Peritoneum (tissue), 1 donor: ENCODE measurements around a stretch of chr7.

GRCh38 chr7:131419462-131420547, 92.1 kb downstream of the MKLN1 start:
- PRO-cap, result no peak

DNA sequence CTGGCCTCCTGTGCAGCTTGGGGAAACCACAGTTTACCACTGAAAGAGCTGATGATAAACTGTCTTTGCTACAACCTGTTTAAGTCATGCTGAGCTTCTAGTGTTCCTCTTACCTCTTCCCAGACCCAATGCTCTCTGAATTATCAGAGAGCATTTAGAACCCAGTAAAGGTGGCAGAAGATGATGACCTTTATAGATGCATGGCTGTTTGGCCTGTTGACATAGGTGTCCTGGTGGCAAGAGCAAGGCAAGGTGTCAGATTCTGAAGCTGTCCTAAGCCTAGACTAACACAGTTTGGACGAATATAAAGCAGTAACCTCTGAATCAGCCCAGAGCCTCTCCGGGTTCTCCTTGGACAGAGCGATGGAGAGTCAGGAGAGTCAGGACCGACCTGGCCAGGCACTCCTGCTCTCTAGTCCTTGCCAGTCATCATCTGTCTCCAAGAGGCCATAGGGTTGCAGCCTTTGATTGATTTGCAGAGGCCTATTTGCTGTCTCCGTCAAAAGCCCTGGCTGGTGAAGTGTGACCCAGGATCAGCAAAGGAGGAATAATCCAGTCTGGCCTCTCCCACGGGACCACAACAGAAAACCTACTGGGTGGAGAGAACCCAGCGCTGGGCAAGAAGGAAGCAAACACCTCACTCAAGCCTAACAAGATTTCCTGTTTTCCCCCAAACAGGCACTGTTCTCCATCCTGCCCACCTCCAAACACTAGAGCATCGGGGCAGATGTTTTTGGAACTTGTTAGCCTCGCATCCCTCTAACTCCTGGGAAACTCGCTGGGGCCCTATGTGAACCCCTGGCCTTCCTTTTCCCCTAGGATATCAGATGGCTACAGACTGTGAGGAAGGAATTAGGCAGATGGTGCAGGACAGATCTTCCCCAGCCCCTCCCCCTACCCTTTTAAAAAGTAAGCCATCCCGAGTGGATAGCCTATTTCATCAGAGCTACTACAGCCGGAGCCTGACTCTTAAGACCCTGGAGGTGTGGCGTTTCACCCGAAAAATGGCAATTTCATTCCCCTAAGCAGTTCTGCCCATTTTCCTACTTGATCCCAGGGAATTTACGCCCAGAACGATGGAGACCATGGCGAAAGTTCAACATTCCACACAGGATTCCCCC, 54.5 kb downstream of the PODXL start:
- PRO-cap, result no peak

DNA sequence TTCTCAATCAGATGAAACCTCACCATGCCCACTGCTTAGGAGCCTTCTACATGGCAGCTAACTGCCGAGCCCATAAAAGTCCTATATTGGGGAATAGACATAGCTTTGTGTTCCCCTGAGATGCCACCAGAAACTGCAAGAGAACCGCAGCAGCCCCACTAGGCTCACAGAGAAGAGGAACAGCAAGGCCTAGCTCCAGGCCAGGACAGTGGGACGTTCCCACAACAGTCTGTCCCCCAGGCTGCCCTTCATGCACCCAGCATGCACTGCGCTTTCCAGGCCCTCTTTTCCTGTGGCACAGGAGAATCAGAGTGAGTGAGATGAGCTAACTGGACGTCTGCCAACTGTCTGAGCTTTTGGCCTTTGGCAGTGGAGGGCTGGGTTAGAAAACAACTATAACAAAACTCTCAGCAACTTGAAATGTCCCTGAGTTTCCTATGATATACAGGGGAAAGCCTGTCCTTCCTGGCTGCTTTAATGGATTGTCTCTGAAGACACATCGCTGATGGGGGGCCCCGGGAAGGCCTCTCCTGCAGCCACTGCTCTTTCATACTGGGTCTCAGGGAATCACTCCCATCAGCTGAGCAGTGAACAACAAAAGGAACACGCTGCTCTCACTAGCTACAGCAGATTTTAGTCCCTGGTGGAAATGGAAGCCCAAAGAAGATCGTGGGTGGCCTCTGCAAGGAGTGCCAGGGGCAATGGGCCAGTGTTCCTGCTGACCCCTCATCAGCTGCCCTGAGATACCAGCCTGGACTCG, 53.5 kb downstream of the PODXL start:
- PRO-cap, result no peak

- PRO-cap, result no peak
Observed at GRCh38 chr7:131509331-131509896, 47.0 kb downstream of the PODXL start.

DNA sequence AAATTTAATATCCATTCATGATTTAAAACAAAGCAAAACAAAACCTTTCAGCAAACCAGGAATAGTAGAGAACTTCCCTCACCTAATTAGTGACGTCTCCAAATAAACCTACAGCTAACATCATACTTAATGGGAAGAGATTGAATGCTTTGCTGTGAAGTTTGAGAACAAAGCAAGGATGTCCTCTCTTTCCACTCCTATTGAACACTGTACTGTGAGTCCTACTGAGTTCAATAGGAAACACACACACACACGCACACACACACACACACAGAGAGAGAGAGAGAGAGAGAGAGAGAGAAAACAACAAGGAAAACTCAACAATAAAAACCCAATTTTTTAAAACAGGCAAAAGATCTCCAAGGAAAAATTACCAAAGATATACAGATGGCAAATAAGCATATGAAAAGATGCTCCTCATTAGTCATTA, 32.3 kb downstream of the PODXL start:
- PRO-cap, result no peak

DNA sequence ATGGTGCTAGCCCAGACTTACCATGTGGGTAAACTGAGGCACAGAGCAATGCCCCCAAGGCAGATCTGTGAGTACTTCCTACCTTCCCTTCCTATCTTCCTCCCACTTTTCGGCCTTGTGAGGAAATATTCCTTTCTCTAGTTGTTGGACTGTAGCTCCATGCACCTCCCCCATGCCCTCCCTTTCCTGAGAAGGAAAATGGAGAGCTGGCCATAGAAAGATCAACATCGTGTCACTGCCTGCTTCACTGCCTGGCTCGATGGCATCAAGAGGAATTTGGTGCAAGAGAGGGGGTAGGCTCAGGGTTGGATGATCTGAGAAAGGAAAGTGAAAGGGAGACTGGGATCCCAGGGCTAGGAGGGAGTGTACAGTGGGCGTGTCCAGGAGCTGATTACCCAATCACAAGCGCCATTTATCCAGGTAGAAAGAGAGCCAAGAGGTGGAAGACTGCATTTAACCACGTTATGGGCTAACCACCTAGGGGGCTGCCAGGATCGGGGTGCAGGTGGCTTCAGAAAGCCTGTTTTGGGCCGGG, 10.4 kb downstream of the PODXL start:
- PRO-cap, result no peak

- PRO-cap, result no peak
Observed at GRCh38 chr7:131554367-131554914, 2.0 kb downstream of the PODXL start.

DNA sequence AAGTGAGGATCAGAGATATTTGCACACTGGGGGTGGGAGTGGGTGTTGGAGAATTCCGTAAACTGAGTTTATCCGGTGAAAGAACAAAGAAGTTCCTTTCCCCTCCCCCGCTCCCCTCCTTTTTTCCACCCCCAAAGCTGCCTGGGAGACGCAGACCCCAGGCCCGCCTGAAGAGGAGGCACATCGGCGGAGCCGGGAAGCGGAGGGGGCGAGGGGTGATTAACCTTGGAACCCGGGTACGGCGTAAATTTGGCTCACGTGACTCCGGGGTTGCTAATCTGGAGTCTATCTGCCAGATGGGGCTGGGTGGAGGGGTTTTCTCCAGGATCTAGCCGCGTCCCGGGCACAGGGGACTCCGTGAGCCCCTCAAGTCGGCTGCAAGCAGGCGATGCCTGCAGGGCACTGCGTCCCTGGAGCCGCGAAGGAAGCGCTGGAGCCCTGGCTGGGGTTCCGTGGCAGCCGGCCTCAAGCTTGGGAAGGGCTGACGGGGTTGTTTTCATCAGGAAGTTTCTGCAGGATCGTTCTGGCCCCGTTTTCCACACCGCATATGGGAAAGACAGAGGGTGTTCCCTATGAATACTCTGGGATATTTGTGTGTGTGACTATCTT, 1.5 kb upstream of the PODXL start:
- PRO-cap, result no peak

DNA sequence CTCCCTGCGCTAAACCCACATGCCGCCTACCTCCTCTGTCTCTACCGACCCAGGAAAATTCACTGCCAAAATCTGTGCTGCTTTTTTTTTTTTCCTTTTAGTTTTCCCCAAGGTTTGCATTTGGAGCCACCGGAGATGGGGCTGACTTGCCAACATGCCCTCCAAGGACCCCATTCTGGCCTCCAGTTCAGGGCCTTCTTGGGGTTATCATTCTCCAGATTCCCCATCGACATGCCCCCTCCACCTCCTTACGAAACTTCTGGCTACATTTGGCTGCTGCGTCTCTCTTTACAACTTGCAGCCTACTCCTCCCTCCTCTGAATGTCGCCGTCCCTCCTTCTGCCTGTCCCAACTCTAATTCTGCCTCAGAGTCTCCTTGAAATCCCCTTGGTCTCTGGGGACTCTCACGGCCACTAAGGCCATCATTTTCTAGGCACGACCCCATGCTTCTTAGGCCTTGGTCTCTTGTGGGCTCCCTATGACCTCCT, 72.2 kb upstream of the PODXL start:
- PRO-cap, result no peak

GRCh38 chr7:131629380-131629947, 73.0 kb upstream of the PODXL start:
- PRO-cap, result no peak

DNA sequence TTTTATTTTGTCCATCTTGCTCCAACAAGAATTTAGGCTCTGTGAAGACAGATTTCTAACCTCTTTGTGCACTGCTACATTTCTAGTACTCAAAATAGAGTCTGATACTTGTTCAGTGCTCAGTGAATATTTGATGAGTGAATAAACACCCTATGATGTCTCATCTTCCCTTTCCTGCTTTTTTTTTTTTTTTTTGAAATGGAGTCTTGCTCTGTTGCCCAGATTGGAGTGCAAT, 420.4 kb upstream of the PODXL start:
- PRO-cap, result no peak

DNA sequence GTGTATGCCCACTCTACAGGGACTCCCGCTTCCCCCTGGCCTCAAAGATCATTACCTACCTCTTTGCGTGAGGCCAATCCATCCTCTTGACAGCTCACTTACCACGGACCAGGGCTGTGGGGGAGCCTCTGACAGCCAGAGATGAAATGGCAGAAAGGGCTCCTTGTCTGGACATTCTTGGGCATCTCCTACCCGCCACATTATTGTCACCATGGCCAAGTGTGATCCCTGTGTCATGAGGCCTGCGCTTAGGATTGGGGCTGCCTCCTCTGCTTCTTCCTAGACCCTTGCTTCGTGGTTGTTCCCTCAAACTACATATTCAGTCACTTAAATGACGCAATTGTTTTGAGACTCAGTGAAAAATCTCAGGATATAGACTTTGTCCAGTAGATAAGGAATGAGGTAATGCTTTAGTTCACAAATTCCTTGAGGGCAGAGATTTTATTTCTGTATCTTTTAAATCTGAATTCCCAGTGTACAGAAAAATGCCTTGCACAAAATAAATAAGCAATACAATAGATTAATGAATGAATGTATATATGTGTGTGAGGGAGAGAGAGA, 159.1 kb downstream of the PLXNA4 start:
- PRO-cap, result no peak

DNA sequence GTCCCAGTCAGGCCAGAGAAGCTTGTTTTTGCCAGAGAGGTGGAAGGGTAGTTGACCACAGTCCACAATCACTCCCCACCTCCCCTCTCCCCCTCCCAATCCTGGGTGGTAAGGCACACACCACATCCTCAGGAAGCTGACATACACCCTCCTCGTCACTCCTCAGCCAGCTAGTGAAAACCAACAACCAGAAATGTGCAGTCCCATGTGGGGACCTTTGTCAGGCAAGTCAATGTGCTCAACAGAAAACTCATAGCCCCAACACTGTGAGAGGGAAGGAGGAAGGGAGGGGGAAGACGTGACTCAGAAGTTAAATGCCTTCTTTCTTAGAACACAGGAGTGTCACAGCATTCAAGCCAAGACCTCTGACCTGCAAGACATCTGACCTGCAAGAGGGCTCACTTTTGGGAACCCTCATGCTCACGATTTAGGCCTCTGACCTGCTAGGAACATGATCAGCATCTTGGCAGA, 145.0 kb downstream of the PLXNA4 start:
- PRO-cap, result no peak

- PRO-cap, result no peak
Observed at GRCh38 chr7:132485482-132485783, 90.8 kb downstream of the PLXNA4 start.

DNA sequence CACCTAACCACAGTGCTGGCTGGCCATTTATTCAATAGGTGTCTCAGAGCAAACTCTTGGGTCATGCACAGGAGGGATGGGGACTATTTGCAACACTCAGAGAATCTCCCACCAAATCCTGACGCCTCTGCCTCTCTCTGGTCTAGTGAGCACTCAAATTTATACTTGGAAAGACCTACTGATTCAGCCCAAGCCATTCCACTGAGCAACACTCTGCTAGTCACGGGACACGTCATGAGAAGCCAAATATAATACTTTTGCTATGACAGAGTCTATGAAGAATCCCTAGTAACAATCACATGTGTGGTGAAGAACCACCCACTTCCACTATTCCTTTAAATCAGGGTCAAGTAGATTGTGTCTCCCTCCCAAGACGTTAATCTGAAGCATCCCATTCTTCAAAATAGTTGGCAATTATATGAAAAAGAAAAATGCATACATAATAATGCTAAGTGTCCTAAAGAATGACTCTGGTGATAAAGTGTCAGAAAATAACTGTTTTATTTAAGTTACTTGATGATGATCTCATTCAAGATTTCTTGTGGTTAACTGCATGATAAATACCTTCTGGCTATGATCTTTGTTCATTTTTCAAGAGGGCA, 28.5 kb downstream of the CHCHD3 start:
- PRO-cap, result no peak

DNA sequence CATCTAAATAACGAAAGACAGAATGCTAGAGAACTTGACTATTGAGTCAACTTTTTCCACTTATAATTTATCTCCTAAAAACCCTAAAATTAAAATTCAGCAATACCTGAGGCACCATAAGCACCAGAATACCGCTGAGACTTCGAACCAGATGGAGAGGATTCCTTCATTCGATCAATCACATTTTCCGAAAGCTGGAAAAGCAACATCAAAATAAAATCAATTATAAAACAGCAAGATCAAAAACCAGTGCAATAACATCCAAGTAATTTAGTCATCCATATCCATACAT, 11.9 kb downstream of the CHCHD3 start:
- PRO-cap, result no peak

DNA sequence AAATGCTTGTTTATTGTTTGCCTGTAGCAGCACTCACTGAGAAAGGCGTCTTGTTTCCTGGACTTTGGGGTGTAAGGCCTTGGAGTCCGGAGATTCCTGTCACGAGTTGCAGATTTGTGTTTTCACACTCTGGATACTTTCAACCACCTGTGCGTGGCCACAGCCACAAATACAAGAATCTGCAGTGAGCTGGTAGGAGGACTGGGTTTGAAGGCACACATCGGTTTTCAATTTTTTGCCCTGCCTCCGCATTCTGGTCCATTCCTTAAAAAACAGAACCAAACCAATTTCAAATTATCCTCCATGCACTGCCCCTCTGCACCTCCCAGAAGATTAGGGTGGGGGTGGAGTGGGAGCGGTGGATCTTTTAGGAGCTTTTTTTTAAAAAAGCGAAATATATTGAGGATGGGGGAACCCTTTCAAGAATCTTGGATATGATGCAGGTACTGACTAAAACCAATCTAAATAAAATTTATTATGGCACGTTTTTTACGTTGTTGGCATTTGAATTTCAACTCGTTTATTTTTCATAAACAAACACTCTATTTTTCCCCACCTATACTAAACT, 719 bp downstream of the EXOC4 start:
- PRO-cap, result no peak

GRCh38 chr7:133369012-133369607, 116.2 kb downstream of the EXOC4 start:
- PRO-cap, result no peak

GRCh38 chr7:133767675-133768329, 359.3 kb upstream of the LRGUK start:
- PRO-cap, result no peak

GRCh38 chr7:134212745-134213285, 85.7 kb downstream of the LRGUK start:
- PRO-cap, result no peak